A673 (cell line): Measurements from ENCODE around the genes APOD and FBXO45.

DNA sequence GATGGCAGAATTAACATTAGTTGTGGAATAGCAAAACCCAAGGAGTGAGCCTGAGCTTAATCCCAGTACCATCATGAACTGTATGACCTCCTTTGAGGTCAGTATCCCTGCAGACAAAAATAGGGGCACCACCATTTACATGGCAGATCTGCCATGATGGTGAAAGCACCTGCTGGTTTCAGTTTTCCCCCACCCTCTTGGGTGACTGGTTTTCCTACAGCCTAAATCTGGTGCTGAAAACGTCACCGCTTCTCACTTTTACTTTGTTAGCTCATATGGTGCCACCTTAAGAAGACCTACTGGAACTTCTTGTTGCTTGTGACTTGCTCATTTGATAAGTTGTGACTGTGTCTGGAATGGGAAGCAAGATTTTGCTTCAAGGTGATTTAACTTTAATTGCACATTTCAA is 5.2 kb downstream of the PPP1R2 start:
- PRO-cap, result no peak

DNA sequence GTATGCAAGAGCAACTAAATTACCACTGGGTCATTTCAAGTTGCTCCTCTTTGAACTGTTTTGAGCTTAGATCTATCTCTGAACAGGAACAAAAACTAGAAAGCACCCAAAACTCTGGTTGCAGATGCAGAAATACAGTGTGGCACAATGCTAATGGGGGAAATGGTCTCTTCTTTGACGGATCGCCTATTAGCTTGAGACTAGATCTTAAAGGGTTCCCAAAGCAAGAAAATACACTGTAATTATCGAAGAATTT is 888 bp downstream of the PPP1R2 start:
- PRO-cap, result no peak

DNA sequence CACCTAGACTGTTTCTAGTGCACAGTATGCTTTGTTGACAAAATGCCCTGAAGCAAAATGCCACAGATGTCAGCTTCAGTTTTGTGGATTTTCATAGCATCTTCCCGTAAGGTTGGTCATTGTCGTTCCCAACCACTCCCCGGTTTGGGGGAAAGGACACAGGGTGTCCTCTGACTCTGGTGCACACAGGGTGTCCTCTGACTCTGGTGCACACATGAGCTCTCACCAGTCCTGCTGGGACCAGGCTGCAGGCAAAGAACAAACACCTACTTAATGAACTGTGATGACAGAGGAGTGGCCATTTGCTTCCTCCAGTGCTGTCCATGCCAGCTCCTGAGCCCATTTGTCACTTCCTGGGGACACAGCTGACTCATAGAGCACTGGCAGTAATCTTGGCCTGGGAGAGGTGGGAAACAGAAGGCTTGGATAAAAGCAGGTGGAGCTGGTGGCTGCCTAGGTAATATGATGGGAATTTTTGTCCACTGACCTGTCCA is 16.8 kb upstream of the PPP1R2 start:
- PRO-cap, result no peak

DNA sequence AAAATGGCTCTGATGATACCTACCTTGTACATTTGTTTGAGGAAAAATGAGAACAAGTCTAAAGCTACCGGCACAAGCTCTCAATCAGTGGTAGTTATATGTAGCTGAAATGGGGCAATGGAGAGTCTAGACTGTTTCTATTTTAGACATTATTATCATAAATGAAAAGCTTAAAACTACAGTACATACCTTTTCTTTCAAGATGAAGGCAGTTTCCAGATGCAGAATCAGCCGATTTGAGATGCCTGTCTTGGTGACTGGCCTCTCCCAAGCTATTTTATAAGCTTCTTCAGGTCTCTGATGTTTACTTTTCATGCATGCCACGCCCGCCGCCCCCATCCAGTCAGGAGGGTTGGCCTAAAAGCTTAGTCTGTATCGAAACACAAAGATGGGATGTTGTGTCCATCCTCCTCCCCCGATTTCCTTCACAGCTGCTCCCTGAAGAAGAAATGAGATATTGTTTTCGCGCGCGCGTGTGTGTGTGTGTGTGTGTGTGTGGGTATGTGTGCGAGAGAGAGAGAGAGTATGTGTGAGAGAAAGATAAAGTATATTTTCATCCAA is at the start of gene APOD:
APOD (minus strand) TSS at position 252 of the 561 bp plus-strand sequence.
- PRO-cap, result no peak

GRCh38 chr3:195644708-195645743 is 61.3 kb upstream of the APOD start:
- PRO-cap, result no peak

DNA sequence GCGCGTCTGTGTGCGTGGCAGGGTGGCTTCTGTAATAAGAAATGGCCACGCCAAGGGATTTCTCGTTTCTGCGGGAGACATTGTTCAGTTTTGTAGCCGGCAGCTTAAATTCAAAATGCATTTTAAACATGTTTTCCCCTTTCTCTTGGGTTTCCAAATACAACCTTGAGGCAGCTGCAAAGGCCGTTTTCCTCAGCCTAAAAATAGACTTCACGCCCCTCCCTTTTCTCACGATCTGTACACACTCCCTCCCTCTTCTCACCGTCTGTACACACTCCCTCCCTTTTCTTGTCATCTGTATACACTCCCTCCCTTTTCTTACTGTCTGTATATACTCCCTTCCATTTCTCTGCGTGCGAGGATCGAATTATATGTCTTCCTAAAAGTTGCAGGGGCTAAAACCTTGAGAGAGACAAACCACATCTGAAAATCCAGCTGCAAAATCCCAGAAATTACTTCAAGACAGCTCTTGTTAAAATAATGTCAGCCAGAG is 9.0 kb downstream of the MUC4 start:
- PRO-cap, result no peak

GRCh38 chr3:195893410-195893659 is 15.0 kb downstream of the TNK2 start:
- PRO-cap, result no peak

DNA sequence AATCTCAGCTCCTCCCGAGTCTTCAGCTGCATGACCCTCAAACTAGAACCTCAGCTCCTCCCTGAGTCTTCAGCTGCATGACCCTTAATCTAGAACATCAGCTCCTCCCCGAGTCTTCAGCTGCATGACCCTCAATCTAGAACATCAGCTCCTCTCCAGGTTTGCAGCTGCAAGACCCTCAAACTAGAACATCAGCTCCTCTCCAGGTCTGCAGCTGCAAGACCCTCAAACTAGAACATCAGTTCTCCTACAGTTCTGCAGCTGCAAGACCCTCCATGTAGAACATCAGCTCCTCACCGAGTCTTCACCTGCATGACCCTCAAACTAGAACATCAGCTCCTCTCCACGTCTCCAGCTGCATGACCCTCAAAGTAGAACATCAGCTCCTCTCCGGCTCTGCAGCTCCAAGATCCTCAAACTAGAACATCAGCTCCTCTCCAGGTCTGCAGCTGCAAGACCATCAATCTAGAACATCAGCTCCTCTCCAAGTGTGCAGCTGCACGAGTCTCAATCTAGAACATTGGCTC is 34.4 kb upstream of the TNK2 start:
- PRO-cap, result no peak

DNA sequence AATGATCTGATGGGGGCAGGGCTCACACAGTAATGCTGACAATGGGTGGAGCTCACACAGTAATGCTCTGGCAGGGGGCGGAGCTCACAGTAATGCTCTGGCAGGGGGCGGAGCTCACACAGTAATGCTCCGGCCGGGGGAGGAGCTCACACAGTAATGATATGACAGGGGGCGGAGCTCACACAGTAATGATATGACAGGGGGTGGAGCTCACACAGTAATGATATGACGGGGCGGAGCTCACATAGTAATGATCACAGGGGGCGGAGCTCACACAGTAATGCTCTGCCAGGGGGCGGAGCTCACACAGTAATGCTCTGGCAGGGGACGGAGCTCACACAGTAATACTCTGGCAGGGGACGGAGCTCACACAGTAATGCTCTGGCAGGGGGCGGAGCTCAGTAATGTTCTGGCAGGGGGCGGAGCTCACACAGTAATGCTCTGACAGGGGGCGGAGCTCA is 53.1 kb upstream of the TNK2 start:
- PRO-cap, result no peak

DNA sequence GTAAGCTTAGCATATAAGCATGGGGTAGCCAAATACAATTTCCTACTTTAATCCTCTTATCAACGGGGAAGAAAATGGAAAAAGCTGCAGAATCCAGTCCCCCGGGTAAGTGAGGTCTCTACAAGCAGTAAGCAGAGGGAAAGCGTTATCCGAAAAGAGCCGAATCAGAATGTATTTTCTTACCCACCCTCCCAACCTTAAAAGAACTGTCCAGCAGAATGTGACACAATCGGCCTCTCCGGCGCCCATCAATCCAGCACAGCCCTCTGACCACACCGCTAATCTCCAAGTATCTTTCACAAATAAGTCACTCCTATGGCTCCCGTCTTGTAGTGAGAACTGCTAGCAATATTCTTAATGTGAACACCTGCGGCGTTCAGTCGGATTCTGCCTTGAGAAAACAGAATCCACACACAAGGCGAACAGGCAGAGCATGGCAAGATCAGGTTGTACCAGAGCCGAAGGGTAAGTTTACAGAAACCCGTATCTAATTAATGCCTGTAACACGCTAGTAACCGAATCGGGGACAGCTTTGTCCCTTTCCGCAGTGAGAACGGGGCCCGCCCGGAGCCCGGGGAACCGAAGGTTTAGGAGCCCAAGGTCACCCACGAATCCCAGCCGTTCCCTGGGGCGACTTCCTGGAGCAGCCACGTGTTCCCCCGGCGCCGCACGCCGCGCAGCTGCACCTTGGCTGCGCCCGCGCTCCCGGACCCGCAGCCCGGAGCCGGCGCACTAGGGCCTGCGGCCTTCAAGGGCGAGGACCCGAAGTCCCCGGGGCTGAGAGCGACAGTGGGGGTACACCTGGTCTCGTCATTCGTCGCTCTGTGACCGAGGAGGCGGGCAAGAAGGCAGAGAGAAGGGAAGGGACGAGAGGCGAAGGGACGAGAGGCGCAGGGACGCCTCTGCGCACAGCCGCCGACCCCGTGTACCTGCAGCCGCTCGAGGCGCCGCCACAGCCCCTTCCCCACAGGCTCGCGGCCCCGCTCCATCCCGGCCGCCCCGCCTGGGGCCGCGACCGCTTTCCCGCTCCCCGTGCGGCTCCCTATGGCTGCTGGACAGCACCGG is 656 bp downstream of the TFRC start:
- PRO-cap, result bidirectional peak, plus-strand start at position 652 of the sequence, minus-strand start at position 446 of the sequence; unidirectional peak, minus-strand start at position 927 of the sequence

DNA sequence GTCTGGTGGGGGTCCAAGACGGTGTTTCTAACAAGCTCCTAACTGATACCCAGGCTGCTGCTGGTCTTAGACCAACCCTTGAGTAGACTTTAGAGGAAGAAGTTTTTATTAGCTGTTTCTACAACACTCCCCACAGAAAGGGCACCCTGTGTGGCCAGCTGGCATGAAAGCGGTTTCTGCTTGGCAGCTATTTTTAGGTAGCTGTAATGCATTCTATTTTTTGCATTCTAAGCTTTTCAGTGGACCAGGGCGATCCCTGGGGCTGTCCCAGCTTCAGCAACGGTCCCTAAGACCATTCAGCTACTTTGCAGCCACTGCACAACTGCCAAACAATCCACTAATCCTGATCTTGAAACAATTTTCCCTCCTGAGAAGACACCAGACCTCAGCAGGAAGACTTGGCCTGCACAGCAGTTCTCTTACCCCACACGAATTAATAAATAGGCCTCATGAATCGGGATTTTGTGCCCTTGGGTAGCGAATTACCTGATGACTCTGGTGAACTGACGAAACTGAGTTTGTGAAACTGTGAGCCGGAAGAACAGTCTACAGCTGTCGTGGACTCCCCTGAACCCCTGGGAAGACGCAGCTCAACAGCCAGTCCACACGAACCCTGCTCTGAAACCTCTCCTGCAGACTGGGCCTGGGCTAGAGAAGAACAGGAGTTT is 14.6 kb upstream of the TFRC start:
- PRO-cap, result no peak

DNA sequence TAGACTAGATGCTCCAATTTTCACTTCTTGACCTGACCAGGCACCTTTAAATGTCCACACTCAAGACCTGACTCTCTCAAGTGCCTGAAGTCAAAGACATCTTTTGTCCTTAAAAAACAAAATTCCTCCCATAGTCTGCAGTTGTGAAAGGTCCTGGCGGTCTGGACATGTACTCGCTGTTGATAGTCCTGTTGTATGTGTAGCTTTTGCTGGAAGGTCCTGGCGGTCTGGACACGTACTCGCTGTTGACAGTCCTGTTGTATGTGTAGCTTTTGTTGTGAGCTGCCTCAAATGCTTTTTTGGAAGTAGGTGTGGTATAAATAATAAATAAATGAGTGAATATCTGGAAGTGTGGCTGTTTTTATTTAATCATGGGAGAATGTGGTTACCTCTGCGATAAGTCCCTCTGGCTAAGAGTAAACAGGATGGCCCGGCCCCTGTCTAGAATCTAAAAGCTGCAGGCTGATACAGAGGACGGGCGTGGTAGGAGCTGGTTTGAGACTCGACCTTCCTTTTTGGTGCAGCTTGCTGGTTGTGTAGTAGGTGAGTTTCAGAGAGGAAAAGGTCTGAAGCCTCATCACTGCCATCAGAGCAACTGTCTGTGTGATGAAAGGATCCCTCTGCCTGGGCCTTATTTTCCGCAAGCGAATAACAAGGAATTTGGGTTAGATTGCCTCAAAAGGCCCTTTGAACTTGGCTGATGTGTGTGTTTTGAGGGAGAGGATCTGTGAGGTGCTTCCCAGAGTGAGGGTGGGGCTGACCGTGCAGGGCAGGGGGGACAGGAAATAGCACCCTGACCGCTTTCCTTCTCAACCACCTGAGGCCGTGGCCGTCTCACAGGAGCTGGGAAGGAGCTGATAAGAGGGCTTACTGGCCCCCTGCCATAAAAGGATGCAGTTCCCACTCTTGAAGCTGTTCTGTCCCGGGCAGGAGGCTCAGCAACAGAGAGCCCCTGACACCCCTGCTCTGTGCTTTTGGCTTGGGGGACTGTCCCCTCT is 45.3 kb upstream of the TFRC start:
- PRO-cap, result no peak

GRCh38 chr3:196187237-196187634 is 24.0 kb downstream of the ZDHHC19 start:
- PRO-cap, result no peak

DNA sequence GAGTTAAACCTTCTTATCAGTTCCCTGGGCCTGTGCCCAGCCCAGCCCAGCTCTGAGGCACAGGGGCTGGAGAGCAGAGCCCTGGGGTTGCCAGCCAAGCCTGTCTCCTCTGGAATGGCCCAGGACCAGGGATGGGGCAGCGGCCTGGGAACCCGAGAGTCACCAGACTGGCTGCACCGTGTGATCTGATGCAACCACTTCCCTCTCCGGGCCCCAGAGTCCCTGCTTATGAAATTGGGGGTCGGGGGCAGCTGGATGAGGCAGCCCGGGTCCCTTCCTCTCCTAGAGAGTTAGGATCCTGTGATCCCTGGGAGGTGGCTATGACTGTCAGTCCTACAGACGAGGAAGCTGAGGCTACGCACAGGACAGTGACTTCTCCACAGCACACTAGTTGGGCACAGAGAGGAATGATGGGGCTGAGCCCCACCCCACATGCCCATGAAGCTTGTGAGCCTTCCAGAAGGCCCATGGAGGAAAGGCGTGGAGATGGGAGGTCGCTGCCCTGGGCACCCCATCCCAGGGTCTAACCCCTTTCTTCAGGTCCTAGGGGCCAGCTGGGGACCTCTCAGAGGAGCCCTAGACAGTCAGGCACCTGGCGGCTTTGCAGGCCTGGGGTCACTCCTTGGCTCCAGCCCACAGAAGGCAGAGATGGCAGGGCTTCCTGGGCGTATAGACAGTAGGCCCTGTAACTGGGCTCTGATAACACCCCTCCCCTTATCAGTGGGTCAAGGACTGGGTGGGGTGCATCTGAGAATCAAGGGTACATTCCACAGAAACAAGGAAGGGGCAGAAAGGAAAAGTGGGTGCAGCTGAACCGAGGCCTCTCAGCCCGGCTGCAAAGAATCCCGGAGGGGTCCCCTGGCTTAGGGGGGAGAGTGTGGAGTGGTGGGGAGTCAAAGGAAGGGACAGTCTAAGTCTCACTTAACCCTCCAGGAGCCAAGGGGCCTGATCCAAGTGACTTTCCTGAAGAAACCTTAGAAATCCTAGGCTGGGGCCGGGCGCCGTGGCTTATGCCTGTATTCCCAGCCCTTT is 16.8 kb downstream of the ZDHHC19 start:
- PRO-cap, result no peak

GRCh38 chr3:196214823-196215434 is 1.4 kb upstream of the SLC51A start:
- PRO-cap, result no peak

DNA sequence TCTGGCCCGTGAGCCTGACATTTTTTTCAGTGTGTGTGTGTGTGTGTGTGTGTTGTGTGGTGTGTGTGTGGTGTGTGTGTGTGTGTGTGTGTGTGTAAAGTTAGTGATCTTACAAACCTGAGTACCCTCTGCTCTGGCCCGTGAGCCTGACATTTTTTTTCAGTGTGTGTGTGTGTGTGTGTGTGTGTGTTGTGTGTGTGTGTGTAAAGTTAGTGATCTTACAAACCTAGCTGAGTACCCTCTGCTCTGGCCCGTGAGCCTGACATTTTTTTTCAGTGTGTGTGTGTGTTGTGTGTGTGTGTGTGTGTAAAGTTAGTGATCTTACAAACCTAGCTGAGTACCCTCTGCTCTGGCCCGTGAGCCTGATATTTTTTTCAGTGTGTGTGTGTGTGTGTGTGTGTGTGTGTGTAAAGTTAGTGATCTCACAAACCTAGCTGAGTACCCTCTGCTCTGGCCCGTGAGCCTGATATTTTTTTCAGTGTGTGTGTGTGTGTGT is 999 bp downstream of the DYNLT2B start:
- PRO-cap, result no peak

DNA sequence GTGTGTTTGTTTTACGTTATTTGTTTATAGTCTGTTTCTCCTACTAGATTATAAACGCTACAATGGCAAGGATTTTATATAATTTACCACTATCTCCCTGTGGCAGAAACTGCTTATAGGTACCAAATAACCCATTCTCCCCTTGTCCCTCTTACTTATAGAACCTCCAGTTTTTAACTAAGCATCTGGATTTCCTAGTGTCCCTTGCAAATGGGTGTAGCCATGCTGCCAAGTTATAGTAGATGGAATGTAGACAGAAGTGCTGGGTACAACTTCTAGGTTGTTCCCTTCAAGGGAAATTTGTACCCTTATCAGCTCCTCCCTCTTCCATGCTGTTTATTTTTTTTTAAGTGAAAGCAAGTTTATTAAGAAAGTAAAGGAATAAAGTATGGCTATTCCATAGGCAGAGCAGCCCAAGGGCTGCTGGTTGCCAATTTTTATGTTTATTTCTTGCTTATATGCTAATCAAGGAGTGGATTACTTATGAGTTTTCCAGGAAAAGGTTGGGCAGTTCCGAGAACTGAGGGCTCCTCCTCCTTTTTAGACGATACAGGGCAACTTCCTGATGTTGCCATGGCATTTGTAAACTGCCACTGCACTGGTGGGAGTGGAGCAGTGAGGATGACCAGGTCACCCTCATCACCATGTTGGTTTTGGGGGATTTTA is 40.0 kb upstream of the TM4SF19 start:
- PRO-cap, result no peak

GRCh38 chr3:196568446-196569698 is at the start of gene FBXO45:
TSS of gene FBXO45 (plus strand) at chr3:196568660.
- PRO-cap, result bidirectional peak, plus-strand start at chr3:196568686, minus-strand start at chr3:196568551

- PRO-cap, result no peak
Observed at GRCh38 chr3:196590206-196590754, 21.8 kb downstream of the FBXO45 start.

- PRO-cap, result bidirectional peak, plus-strand start at chr3:196741273, minus-strand start at chr3:196741229
Observed at GRCh38 chr3:196740828-196741334, 1.2 kb downstream of the PAK2 start.